ENCODE measurements around a stretch of chr6.

- PRO-cap, 2 experiments: peak in 2 of 2 experiments; most common plus-strand start chr6:11094194 (in 2); most common minus-strand start chr6:11094107 (in 2)
Observed at GRCh38 chr6:11093970-11095127, 715 bp downstream of the SMIM13 start.

GRCh38 chr6:11189882-11190761, 42.3 kb downstream of the NEDD9 start:
- PRO-cap, 2 experiments: no peak in any of the 2 experiments

- PRO-cap, 2 experiments: no peak in any of the 2 experiments
Observed at GRCh38 chr6:11231356-11232010, 985 bp downstream of the NEDD9 start.

DNA sequence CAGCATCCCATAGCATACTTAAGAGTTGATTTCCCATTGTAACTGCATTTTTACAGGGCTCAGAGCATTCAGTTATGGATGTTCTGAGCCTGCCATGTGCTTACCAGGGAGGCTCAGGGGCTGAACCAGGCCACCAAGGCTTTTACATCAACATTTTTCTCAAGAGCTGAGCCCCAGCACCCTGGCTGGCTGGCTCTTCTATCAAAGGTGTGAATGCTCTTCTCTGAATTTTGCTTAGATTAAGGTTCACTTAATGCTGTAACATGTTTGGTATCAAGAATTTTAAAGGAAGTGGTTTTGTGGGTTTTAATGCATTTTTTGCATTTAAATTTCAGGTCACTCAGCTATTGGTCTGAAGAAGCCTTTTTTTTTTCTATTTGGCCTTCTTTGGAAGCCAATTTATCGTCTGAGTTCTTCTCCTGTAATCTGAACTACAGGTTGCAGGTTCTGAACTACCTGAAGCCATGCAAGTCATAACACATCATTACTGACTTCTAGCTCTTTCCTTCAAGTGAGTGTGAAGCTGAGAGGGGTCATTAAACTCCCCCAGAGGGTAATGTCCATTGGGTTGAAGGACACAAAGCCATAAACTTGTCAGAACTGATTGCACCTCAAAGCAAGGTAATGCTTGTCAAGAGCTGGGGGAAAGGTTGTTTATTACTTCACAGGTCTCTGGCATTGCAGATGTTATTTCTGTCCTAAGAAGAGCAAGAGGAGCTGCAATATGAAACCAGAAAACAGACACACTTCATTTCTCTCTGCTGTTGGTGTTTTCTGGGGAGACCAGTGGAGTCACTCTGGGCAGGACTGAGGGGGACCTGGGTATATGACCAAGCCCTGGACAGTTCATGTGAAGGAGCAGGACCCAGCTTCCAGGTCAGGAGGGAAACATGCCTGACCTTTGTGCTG, 25.9 kb upstream of the NEDD9 start:
- PRO-cap, 2 experiments: no peak in any of the 2 experiments

DNA sequence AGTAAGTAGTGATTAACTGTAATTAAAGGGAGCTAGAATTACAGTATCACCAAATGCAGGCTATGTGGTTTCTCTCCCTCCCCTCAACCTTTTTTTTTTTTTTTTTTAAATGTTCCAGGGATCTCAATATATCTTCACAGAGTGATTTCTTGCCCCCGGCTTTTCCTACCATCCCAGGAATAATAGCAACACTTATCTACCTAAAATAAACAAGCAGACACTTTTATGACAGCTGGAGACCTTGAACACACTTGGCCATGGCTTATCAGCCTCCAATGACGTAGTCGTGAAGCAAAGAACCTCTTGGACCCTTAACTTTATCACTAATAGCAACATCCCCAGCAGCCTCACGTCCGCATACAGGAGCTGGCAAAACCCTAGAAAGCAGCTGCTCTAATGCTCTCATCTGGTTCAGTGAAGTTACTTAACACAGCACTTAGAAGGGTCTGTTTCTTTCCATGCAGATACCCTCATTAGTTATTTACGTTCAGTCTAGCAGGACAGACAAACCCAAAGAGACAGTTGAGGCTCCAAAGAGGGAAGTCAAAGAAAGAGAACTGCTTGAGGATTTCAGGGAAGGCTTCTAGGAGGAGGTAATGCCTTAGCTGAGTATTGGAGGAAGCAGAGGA, 37.9 kb upstream of the NEDD9 start:
- PRO-cap, 2 experiments: no peak in any of the 2 experiments

DNA sequence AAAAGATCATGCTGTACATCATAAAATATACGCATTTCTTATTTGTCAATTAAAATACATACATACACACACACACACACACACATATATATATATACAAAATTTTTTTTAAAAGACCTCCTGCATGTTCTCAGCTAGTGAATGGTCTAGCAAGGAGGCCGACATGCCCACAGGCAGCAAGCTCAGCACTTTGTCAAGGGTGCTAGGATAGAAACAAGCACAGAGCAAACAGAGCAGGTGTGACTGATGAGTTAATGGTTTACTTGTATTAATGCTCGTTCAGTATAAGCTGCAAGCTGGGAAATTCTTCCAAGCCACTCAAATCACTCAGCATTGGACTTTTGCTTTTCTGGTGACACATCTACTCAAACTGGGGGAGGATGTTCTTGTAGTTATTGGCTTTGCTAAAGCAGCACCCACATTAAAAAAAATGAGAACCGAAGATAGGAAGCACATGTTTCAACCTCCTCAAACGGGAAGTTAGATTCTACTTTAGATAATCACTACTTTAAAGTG, 43.1 kb upstream of the NEDD9 start:
- PRO-cap, 2 experiments: no peak in any of the 2 experiments

- PRO-cap, 2 experiments: no peak in any of the 2 experiments
Observed at GRCh38 chr6:11324130-11324797, 91.8 kb upstream of the NEDD9 start.

- PRO-cap, 2 experiments: no peak in any of the 2 experiments
Observed at GRCh38 chr6:11432674-11433215, 104.8 kb upstream of the TMEM170B start.

GRCh38 chr6:11473031-11473795, 64.3 kb upstream of the TMEM170B start:
- PRO-cap, 2 experiments: no peak in any of the 2 experiments

DNA sequence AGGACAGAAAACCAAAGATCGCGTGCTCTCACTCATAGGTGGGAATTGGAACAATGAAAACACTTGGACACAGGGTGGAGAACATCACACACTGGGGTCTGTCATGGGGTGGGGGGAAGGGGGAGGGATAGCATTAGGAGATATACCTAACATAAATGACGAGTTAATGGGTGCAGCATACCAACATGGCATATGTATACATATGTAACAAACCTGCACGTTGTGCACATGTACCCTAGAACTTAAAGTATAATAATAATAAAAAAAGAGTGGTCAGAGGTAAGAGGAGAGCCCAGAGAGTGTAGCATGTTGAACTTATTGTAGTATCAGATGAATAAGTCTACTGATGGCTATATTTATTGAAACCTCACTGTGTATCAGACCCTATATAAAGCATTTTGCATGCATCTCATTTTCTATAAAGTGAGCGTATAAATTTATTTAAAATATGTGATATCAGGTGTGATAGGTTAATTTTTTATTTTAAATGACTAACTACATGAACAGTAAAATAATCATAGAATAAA, 11.3 kb downstream of the TMEM170B start:
- PRO-cap, 2 experiments: no peak in any of the 2 experiments

DNA sequence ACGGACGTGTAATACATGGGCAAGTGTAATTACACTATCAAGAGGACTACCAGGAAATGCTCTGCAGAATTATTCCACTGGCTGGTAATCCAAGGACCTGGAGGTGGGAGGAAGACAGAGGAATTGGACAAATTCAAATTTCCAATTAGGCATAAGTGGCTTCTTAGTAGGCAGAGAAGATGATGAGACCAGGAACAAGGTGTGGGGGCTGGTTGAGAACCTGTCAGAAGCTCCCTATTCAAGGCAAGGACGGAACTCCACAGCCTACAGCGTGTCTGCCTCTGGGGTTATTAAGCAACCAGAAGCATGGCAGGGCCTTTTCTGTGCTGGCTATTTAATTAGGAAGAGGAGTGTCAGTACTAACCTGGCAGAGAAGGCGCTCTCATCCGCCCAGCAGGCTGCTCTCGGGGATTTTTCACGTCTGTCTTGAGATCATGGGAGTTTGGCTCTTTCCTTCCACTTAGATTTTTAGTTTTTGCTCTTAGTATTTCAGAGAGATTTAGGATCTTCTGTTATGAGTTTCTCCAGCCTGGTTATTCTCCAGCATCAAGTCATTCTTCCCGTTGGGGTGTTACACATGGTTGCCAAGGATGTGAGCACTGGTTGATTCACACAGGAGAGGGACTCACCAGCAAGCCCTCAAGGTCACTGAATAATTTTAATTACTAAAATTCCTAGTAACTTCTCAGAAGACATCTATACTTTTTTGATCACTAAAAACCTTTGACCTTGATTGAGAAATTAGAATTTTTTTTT, 23.9 kb downstream of the ADTRP start:
- PRO-cap, 2 experiments: no peak in any of the 2 experiments

DNA sequence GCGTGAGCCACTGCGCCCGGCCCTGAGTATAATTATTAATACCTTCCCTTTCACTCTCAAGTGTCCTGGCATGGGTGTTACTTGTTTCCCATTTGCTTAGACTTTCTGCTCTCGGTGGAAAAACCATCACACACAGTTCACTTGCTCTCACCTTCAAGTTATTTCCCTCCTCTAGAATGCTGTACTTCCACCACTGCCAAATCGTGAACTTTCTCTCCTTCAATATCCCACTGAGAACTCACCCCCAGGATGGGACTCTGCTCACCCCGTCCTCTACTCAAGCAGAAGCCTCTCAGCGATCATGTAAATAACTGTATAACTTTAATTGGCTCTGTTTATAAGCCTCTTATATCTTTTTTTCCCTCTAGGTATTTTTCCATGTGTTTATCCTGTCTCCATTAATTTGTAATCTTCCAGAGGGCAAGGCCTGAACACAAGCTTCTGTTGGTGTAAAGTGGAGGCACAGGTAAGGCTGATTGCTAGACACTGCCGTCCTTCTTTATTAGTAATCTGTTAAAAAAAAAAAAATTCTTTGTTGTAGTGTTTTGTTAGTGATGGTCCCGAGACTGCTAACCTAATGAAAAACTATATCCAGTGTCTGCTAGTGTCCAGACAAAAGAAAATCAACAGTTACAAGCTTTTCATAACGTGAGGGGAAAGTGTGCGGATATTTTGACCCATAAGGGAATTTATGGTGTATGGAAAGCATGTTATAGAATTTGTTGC, 4.4 kb upstream of the HIVEP1 start:
- PRO-cap, 2 experiments: no peak in any of the 2 experiments

DNA sequence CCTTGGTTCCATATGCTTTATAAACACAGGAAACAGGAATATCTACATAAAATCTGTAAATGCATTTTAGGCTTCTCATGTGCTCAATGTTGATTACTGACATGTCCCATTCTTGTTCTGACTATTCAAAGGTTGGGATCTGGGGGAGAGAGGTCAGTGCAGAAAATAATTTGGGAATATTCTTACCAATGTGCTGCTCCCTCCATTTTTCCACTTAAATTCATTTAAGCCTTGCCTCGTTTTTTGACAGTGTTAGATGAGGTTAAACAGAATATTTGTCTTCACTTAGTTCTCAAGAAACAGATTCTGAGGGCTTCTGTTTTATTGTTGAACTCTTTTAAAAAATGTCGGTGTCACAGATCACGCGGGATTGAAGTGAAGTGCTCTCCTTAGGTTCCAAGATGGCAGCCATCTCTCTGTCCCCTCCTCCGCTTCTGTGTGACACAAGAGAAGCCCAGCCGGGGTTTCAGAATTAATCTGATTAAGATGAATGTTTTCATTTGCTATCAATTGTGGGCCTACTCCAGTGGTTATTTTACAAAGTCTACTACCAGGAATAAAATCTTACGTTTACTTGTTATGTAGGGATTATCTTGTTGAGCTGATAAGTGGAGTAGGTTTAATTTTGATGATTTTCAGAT, 10.7 kb downstream of the HIVEP1 start:
- PRO-cap, 2 experiments: no peak in any of the 2 experiments

GRCh38 chr6:12103201-12103583, 91.1 kb downstream of the HIVEP1 start:
- PRO-cap, 2 experiments: peak in 2 of 2 experiments; most common plus-strand start chr6:12103390 (in 2)

GRCh38 chr6:12121063-12121808, 109.1 kb downstream of the HIVEP1 start:
- PRO-cap, 2 experiments: no peak in any of the 2 experiments

GRCh38 chr6:12233593-12233871, 56.6 kb upstream of the EDN1 start:
- PRO-cap, 2 experiments: no peak in any of the 2 experiments

- PRO-cap, 2 experiments: no peak in any of the 2 experiments
Observed at GRCh38 chr6:12288249-12288624, 1.9 kb upstream of the EDN1 start.

DNA sequence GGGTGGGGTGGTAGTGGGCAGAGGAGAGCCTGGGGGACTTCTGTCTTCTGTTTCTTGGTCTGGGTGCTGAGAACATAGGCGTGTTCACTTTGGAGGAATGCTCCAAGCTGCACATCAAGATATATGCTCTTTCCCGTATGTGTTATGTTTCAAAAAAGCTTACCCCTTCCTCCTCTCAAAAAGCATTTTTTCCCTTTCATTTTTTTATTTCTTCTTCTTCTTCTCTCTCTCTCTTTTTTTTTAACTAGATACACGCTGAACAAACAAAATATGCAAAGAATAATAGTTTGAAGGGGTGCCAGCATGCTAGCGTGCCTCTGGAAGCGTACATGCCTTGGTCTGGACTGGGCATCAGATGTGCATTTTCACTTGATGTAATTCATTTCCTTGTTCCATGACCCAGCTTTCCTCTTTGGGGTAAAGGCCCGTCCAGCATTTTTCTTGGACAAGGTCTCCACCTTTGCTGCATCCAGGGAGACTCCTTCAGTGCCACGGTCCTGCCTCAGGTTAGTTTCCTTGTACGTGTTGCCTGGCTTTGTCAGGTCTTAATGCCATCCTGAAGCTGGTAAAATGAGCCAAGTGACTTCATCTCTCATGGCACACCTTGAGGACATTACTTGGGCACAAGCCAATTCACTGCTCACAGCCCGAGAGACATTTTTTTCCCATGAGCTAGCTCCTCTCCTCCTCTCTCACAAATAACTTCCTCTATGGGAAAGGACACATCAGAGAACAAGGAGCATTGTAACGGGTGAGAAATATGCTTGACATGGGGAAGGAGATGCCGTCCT, 23.8 kb downstream of the EDN1 start:
- PRO-cap, 2 experiments: no peak in any of the 2 experiments

GRCh38 chr6:13261342-13262052, 66.8 kb downstream of the TBC1D7 start:
- PRO-cap, 2 experiments: no peak in any of the 2 experiments

DNA sequence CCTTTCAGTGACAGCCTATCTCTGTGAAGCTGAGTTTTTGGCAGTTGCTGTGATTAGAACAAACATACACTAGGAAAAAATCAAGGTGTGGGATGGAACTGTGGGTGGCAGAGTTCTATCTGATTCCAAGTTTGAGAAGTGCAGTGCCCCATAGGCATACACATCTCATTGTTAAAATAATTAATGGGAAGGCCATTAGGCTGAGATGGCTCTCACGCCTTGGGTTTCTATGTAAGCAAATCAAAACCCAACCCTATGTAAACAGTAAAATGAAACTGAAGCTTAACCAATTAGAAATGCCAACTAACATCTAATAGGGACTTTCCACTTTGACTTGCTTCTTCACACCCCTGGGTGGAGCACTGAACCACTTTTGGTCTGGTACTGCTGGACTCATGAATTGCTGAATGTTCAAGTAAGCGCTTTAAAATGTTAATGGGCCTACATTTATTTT, 55.1 kb upstream of the TBC1D7 start:
- PRO-cap, 2 experiments: no peak in any of the 2 experiments

All from right ventricle myocardium (tissue), 1 donor.